Measurements from ENCODE around the gene GRIN1.

- PRO-cap, 5 experiments, result peak in 1 of 5 experiments; most common plus-strand start chr9:137086205 (in 1)
- RAMPAGE, long total RNA, 2 experiments, result no peak in any of the 2 experiments
- RRBS, result 4% methylated on average over 12 of the region's 67 CpGs
Measured at GRCh38 chr9:137085458-137086514, 999 bp upstream of the MAN1B1 start.

DNA sequence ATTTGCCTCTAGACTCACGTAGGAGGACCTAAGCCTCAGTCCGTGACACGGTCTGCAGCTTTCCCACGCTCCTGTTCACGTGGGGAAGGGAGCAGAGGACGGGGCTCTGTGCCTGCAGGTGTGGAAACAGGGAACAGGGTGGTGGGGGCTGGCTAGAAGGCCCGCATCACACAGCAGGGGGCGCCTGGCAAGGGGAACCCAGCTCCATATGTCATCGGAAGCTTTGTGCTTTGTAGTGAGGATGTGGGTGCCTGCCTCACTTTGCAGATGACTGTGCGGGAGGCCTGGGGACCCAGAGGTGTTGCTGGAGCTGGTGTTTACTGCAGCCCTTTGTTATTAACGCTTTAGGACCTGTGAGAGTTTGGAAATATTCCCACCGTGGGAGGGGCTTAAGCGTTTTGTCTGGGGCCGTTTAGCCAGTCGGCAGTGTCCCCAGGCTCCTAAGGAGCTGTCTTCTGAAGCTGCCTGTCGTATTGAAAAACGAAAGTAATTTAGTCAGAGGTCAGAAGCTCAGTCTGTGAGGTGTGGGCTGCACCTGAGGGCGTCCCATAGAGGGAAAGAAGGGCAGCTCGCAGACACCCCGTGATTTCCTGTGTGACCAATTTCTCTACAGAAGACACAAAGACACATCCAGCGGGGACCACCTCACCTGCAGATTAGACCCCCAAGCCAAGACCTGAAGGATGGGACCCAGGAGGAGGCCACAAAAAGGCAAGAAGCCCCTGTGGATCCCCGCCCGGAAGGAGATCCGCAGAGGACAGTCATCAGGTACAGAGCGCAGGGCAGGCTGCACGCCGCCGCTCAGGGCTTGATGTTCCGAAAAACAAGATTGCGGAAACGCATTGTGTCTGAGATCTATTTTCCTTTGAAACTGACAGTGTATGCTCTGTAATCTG lies 9.1 kb downstream of the MAN1B1 start:
- PRO-cap, 5 experiments, result no peak in any of the 5 experiments
- RAMPAGE, long total RNA, 2 experiments, result no peak in any of the 2 experiments
- RRBS, result no CpG with 5 or more reads among the region's 31 CpGs

- PRO-cap, 5 experiments, result no peak in any of the 5 experiments
- RAMPAGE, long total RNA, 2 experiments, result no peak in any of the 2 experiments
- RRBS, result no CpG with 5 or more reads among the region's 24 CpGs
Measured at GRCh38 chr9:137106522-137107101, 7.9 kb downstream of the DPP7 start.

GRCh38 chr9:137129602-137130089 lies 9.3 kb upstream of the GRIN1 start:
- PRO-cap, 5 experiments, result peak in 4 of 5 experiments; most common plus-strand start chr9:137129864 (in 3); most common minus-strand start chr9:137129738 (in 4)
- RAMPAGE, long total RNA, 2 experiments, result no peak in any of the 2 experiments
- RRBS, result 8% methylated on average over 16 of the region's 65 CpGs

- PRO-cap, 5 experiments, result no peak in any of the 5 experiments
- RAMPAGE, long total RNA, 2 experiments, result no peak in any of the 2 experiments
- RRBS, result 9% methylated on average over 19 of the region's 78 CpGs
Measured at GRCh38 chr9:137138715-137139331, at the start of gene GRIN1. Gene GRIN1 (plus strand): TSS chr9:137139154.

DNA sequence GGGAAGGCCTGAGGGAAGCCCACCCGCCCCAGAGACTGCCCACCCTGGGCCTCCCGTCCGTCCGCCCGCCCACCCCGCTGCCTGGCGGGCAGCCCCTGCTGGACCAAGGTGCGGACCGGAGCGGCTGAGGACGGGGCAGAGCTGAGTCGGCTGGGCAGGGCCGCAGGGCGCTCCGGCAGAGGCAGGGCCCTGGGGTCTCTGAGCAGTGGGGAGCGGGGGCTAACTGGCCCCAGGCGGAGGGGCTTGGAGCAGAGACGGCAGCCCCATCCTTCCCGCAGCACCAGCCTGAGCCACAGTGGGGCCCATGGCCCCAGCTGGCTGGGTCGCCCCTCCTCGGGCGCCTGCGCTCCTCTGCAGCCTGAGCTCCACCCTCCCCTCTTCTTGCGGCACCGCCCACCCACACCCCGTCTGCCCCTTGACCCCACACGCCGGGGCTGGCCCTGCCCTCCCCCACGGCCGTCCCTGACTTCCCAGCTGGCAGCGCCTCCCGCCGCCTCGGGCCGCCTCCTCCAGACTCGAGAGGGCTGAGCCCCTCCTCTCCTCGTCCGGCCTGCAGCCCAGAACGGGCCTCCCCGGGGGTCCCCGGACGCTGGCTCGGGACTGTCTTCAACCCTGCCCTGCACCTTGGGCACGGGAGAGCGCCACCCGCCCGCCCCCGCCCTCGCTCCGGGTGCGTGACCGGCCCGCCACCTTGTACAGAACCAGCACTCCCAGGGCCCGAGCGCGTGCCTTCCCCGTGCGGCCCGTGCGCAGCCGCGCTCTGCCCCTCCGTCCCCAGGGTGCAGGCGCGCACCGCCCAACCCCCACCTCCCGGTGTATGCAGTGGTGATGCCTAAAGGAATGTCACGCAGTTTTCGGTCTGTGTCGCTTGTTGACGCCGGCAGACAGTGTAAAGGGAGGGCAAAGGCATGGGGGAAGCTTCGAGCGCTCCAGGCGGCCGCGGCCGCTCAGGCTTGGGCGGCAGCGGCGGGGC lies 1.7 kb downstream of the LRRC26 start:
- PRO-cap, 5 experiments, result no peak in any of the 5 experiments
- RAMPAGE, long total RNA, 2 experiments, result no peak in any of the 2 experiments
- RRBS, result 7% methylated on average over 23 of the region's 81 CpGs

DNA sequence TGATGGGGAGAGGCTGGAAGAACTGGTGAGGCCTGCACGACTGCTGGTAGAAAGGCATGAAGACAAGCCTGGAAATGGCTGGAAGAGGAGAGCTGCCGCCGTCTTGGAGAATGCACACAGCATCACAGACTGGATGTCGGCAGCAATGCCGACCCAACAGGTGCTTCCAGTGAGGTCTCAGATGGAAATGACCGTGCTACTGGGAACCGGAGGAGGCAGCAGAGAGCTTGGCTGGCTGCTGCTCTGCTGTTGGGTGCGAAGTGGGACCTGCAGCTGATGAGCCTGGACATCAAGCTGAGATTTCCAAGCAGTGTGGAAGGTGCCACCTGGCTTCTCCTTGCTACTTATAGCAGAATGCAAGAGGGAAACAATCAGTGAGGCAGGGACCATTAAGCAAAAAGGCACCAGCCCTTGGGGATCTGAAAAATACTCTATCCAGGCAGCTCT lies 4.7 kb upstream of the TMEM210 start:
- PRO-cap, 5 experiments, result no peak in any of the 5 experiments
- RAMPAGE, long total RNA, 2 experiments, result no peak in any of the 2 experiments
- RRBS, result no CpG with 5 or more reads among the region's 8 CpGs

GRCh38 chr9:137187462-137188126 lies 766 bp downstream of the ANAPC2 start:
- PRO-cap, 5 experiments, result no peak in any of the 5 experiments
- RAMPAGE, long total RNA, 2 experiments, result no peak in any of the 2 experiments
- RRBS, result 0% methylated on average over 3 of the region's 30 CpGs

GRCh38 chr9:137191883-137192865 lies 3.7 kb downstream of the SSNA1 start:
- PRO-cap, 5 experiments, result no peak in any of the 5 experiments
- RAMPAGE, long total RNA, 2 experiments, result no peak in any of the 2 experiments
- RRBS, result 88% methylated on average over 1 of the region's 31 CpGs

DNA sequence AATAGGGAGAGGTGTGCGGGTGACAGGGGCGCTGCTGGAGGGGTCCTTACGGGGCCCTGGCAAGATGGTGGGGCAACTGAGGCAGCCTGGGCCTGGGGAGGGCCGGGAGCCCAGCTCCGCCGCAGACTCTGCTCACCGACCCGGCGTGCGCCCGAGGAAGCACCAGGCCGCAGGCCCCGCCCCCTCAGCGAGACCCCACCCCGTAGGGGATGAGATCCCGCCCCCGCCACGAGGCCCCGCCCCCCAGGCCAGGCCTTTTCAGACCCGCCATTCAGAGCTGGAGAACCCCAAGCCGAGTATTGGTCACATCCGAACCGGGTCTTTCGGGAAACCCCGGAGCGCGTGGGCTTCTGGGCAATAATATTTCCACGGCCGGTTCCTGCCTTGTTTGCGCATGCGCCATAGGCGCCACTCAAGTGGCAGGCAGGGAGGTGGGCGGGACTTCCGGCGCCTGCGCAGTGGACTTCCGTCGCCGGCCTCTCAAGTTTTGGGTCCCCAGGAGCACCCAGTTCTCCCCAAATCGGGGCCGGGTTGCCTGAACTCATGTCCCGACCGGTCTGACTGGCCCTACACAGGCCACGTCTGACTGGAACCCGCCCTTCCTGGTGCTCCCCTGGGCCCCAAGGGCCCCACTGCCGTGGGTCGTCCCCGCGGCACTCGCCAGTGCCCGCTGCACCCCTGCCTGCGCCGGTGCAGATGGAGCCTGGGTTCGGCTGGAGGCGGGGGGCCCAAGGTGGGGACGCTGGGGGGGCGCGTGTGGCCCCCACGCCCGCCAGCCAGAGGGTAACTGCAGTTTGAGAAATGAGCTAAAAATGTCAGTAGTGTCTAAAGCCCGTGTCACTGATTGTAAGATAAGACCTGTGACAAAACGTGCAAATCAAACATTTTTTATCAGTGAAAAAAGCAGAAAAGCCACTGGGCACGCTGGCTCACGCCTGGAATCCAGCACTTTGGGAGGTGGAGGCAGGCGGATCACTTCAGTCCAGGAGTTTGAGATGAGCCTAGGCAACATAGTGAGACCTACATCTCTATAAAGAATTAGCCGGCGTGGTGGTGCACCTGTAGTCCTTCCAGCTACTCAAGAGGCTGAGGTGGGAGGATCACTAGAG lies 1.4 kb upstream of the CYSRT1 start:
- PRO-cap, 5 experiments, result peak in 5 of 5 experiments; most common plus-strand start position 463 of the sequence (in 3); most common minus-strand start position 130 of the sequence (in 5)
- RAMPAGE, long total RNA, 2 experiments, result no peak in any of the 2 experiments
- RRBS, result 3% methylated on average over 14 of the region's 67 CpGs

- PRO-cap, 5 experiments, result no peak in any of the 5 experiments
- RAMPAGE, long total RNA, 2 experiments, result no peak in any of the 2 experiments
- RRBS, result 42% methylated on average over 1 of the region's 18 CpGs
Measured at GRCh38 chr9:137243877-137244714, 3.0 kb downstream of the TUBB4B start.

DNA sequence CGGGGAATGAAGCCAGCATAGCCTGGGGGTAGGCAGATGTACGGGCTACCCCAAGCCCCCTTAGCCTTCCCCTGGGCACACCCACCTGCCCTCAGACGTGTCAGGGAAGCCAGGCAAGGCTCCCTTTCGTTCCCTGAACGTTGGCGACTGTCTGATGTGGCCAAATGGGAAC lies 3.0 kb downstream of the FAM166A start:
- PRO-cap, 5 experiments, result no peak in any of the 5 experiments
- RAMPAGE, long total RNA, 2 experiments, result no peak in any of the 2 experiments
- RRBS, result no CpG with 5 or more reads among the region's 6 CpGs

DNA sequence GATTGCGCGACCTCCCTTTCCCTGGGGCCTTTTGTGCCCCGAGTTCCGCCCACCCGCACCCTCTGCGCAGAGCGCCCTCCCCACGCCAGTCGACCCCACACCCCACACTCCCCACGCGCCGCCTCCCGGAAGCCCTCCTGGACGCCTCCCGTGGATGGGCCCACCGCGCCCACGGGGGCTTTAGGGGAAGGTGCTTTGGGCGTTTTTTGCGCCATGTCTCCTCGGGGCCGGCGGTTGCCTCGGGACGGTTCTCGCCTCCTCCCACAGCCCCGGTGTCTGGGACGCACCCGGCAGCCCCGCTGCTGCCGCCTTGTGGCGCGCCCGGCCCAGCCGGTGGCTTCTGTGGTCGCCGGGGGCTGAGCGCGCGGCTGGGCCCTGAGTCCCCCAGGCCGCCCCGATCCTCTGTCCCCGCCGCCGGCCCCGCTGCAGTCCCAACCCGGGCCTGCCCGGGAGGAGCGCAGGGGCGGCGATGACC lies 3.2 kb downstream of the TOR4A start:
- PRO-cap, 5 experiments, result no peak in any of the 5 experiments
- RAMPAGE, long total RNA, 2 experiments, result no peak in any of the 2 experiments
- RRBS, result 41% methylated on average over 22 of the region's 51 CpGs

- PRO-cap, 5 experiments, result no peak in any of the 5 experiments
- RAMPAGE, long total RNA, 2 experiments, result no peak in any of the 2 experiments
- RRBS, result no CpG with 5 or more reads among the region's 10 CpGs
Measured at GRCh38 chr9:137429360-137429676, 6.1 kb downstream of the NOXA1 start.

DNA sequence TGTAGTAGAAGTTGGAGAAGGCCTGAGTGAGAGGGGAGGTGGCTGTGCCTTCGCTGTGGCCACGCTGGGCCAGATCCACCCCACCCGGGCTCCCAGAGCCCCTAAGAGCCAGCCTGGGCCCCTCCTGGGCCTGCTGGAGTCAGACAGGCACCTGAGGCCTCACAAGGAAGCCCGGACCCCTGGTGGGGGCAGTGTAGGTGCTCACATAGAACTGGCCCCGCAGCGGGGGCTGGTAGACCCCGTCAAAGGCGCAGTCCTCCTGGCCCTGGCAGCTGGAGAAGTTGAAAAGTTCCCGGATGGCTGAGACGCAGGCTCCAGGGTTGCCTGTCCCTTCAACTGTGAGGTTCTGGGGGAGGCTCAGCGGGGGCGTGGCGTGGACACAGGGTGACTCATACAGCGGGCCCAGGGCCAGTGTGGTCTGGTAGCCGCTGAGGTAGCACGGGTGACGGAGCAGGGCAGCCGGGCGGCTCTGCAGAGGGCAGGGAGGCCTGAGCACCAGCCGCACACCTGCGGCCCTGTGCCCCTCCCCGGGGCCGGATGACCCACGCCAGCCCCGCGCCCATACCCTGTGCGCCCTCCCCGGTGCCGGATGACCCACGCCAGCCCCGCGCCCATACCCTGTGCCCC lies 5.2 kb downstream of the ENTPD8 start:
- PRO-cap, 5 experiments, result peak in 1 of 5 experiments; most common plus-strand start position 474 of the sequence (in 1); most common minus-strand start position 338 of the sequence (in 1)
- RAMPAGE, long total RNA, 2 experiments, result no peak in any of the 2 experiments
- RRBS, result 58% methylated on average over 8 of the region's 32 CpGs

GRCh38 chr9:137455902-137456962 lies 2.9 kb downstream of the NSMF start:
- PRO-cap, 5 experiments, result no peak in any of the 5 experiments
- RAMPAGE, long total RNA, 2 experiments, result no peak in any of the 2 experiments
- RRBS, result no CpG with 5 or more reads among the region's 17 CpGs

GRCh38 chr9:137533593-137534219 lies 16.5 kb downstream of the PNPLA7 start:
- PRO-cap, 5 experiments, result no peak in any of the 5 experiments
- RAMPAGE, long total RNA, 2 experiments, result no peak in any of the 2 experiments
- RRBS, result no CpG with 5 or more reads among the region's 6 CpGs

DNA sequence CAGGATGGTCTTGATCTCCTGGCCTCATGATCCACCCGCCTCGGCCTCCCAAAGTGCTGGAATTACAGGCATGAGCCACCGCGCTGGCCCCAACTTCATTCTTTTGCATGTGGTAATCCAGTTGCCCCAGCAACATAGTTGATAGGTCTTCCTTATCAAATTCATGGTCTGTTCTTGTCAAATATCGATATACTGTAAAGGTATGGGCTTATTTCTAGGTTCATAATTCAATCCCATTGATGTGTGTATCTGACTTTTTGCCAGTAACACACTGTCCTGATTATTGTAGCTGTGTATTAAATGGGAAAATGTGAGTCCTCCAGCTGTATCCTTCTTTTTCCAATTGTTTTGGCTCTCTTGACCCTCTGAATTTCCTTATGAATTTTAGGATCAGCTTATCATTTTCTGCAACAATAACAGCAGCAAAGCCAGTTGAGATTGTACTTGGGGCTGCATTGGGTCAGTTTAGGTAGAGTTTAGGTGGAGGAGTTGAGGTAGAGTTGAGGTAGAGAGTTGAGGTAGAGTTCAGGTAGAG lies 68.2 kb downstream of the EHMT1 start:
- PRO-cap, 5 experiments, result no peak in any of the 5 experiments
- RAMPAGE, long total RNA, 2 experiments, result no peak in any of the 2 experiments
- RRBS, result no CpG with 5 or more reads among the region's 5 CpGs

Measured in liver (tissue), 9 donors.